Duodenum (tissue), 1 donor: ENCODE data around the genes ABCA4 and PTBP2.

GRCh38 chr1:93625347-93626145 is 56.1 kb downstream of the BCAR3 start:
- PRO-cap: no peak

- PRO-cap: no peak
Measured at GRCh38 chr1:93722266-93723166, 40.9 kb upstream of the BCAR3 start.

DNA sequence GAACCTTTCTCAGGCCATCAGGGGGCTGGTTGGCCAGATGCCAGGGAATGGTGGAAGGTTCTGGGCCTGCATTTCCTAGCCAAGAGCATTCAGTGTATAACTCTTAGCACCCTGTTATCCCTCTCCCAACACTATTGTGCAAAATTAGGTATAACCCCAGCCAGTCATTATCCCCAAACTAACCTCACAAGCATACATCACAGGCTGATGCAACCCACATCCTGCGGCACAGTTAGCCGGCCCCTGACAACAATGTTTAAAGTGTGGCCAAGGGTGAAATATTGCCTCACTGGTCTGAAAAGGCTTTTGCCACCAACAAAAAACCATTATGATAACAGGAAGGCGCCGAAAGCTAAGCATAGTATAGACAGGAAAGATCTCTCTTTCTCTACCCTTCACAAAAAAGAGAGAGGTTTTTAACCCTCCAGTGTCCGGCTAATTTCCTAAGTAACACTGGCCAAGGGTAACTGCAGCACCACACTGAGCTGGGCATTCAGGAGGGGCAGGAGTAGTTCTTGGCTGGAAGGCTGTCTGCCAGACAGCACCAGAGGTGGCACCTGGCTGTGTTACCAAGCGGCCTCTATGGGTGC is 77.4 kb upstream of the BCAR3 start:
- PRO-cap: no peak

DNA sequence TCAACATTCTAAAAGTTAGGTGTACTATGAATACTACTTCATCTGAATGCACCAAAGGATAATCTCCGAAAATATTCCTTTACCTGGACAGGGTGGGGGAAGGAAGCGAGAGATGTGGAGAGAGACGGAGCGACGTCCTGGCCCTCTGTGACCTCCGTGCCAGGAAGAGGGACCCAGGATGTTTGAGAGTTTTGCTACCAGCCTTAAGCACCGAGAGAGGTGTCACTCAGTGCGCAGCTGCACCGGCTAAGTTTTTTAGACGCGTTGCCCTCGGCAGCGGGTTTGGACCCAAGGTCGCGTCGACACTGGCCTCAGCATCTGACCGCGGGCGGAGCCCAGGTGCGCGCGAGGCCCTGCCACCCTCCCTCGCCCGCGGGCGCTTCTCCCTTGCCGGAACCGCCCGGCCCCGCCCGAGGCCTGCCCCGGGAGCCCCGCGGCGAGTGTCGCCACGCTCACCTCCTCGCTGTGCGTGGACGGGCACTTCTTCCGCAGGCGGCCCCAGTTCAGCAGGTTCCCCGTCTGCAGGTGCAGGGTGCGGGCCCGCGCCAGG is 573 bp downstream of the GCLM start:
- PRO-cap: bidirectional peak, plus-strand start at position 249 of the sequence, minus-strand start at position 158 of the sequence; bidirectional peak, plus-strand start at position 338 of the sequence, minus-strand start at position 307 of the sequence

DNA sequence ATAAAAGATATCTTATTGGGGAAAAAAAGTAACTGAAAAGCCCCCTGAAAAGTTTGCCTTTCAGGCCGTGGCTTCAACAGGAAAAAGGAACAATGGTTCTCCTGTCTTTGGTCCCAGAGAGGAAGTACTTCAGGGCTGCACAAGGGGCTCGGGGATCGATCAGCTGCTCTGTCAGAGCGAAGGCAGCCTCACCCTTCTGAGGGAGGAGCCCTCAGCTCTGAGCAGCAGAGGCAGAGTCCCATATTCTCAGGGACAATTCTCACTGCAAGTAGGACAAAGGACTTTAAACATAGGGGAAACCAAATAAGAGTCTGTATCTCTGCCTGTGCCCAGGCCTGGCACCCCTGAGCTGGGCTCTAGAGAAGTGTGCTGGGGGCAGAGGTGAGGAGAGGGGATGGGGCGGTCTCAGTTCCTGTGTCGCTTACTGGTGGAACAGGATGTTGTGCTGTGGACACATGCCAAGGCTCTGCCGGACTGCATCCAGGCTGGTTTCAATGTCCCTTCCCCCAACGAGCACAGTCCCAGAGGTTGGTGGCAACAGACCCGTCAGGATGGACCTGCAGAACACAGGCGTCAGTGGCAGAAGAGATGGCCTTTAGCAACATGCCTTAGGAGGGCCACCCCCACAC is 76.6 kb downstream of the ABCA4 start:
- PRO-cap: no peak

DNA sequence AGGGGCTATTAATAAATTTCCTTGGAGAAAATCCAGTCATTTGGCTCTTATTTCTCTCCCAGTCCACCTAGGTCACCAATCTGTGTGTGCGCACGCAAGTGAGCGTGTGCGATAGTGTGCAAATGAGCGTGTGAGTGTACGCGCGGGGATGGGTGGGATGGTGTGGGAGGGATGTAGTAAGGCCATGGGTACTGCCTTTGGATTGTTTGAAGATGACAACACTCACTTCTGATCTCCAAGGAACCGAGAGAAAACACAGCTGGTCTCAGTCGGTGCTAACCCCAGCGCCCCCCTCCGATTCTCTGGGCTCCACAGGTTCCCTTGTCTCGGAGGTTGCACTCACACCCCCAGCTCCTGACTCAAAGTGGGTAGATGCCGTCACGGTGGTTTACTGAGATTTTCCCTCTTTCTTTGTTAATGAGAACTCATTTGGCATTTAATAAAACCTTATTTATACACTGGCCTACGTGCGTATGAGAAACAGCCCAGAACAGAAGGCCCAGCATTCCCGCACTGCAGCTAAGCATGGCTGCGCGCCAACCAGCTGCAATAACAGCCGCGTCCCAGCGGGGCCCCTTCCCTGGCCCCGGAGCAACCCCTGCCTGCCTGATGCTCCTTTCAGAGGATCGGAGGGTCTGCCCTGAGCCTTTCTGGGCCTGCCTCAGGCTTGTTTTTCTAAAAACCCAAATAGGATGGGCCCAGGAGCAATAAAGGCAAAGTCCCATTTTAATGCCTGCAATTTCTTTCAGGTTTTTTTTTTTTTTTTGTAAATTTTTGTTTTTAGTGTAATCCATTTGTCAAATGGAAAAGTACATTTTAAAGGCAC is 25.7 kb downstream of the ABCA4 start:
- PRO-cap: no peak

DNA sequence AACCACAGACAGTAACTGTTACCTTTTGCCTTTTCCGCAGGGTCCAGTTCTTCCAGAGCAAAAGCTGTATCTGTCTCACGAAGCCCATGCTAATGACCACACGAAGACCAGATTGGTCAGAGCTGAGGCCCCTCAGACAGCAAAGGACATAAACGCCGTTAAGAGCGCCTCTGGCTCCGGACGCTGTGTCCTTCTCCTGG is at the start of gene ABCA4:
Gene ABCA4, minus strand, starts transcription at position 191 of the 200 bp plus-strand sequence.
- PRO-cap: no peak

GRCh38 chr1:94218362-94218833 is 19.0 kb downstream of the ARHGAP29 start:
- PRO-cap: no peak

- PRO-cap: no peak
Measured at GRCh38 chr1:94499338-94499648, 42.3 kb downstream of the F3 start.

DNA sequence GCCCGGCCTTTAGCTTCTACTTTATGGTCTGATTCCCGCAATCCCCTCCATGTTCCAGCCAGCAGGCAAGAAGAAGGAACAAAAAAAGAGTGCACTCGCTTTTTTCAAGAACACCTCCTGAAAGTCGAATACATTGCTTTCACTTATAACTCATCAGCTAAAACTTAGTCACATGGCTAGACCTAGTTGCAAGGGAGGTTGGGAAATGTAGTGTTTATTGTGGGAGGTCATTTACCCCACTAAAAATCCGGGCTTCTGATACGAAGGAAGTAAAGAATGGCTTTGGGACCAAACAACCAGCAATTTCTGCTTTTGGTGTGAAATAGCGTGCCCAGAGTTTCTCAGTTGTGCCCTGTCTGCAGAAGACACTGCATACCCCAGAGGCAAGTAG is 57.5 kb upstream of the F3 start:
- PRO-cap: no peak

- PRO-cap: unidirectional peak, minus-strand start at chr1:94615165; unidirectional peak, minus-strand start at chr1:94615200; unidirectional peak, minus-strand start at chr1:94615223
Measured at GRCh38 chr1:94614856-94615356, 73.3 kb upstream of the F3 start.

DNA sequence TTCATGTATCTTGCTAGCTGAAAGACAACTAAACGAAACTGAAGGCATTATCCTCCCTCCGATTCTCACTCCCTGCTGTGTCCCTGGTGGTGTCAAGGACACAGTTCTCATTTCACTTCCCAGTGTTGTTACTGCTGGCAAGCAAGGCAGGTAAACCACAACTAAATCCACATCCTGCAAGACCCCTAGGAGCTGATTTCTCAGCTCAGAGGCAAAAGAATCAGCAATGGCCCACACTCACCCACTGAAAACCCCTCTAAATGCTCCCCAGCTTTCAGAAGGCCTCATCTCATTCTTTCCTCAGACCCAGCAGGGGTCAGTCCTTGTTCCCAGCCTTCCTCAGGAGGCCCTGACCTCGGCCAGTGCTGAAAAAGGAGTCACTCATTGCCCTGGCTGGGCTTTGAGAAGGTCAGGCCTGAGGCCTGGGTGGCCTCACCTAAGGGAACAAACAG is 117.9 kb upstream of the SLC44A3 start:
- PRO-cap: no peak

DNA sequence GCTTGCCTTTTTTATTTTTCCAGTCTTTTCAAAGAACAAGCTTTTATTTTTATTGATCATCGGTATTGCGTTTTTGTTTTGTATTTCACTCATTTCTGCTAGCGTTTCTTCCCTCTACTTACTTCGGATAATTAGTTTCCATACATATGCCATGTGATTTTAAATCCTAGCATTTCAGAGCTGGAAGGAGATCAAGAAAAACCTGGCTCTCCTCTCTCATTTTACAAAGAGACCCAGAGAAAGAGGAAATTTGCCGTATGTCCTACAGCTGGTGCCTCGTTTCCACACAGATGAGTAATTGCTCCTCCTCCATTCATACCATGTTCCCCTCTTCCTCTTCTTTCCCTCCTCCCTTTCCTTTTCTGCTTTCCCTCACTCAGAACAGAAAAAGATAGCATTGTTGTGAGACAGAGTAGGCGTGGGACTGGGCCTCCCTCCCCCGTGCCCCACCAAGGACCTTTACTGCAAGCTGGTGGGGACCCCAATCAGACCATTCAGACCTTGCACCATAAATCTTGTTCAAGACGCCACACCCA is 13.8 kb upstream of the SLC44A3 start:
- PRO-cap: no peak

- PRO-cap: no peak
Measured at GRCh38 chr1:94854304-94855333, 34.5 kb downstream of the SLC44A3 start.

GRCh38 chr1:94884049-94884586 is 42.8 kb downstream of the CNN3 start:
- PRO-cap: no peak

GRCh38 chr1:95020929-95022226 is 51.4 kb downstream of the ALG14 start:
- PRO-cap: no peak

DNA sequence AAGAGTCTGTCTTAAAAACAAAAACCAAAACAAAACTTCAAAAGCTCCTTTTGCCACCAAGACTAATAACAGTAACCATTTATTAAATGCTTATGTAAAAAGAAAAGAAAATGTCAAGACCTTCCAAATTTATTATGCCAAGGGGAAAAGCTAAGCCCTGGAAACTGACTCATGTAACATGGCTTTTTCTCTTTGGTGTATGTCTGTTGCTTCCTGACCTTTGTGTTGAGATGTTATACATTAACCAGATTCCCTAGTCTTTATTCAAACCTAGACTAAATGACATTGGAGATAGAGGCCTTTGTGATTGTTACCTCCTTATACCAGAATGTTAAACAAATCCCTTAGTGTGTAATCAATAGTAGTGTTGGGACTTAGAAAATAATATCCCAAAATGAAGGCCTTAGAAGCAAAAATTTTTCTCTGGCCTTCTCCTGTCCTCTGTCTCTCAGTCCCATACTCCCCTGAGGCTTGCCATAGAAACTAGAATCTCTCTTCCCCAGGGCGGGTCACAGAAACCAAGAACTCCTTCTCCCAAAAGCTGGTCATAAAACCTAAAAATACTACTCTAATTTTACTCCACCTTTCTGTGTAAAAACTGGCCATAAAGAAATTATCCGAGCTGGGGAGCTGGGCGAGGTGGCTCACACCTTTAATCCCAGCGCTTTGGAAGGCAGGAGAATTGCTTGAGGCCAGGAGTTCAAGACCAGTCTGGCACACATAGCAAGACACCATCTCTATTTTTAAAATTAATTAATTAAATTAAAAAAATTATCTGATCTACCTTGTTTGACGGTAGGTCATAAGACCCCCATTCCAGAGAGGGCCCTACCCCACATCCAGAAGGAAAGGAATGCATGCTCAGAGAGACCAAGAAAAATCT is 3.2 kb downstream of the ALG14 start:
- PRO-cap: no peak

GRCh38 chr1:95084215-95085078 is 11.7 kb upstream of the ALG14 start:
- PRO-cap: no peak

DNA sequence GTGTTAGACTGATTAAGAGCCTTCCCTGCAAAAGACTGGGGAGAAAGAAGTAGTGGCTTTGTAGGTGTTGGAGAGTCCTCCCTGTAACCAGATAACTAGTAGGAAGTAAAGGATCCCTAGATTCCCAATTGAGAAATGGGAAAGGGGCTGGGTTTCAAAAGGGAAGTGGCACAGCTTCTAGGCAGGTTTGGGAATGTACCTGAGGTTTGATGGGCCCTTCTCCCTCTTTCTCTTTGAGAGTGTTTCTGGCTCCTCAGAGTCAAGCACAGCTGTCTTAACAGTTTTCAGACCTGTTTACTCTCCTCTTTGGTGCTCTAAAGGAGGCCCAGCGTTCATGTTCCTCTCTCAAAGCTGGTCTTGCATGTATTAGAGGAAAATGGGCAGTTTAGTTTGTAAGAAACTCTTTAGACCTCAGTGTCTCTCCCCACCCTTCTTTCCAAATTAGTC is 2.3 kb downstream of the TLCD4 start:
- PRO-cap: no peak

DNA sequence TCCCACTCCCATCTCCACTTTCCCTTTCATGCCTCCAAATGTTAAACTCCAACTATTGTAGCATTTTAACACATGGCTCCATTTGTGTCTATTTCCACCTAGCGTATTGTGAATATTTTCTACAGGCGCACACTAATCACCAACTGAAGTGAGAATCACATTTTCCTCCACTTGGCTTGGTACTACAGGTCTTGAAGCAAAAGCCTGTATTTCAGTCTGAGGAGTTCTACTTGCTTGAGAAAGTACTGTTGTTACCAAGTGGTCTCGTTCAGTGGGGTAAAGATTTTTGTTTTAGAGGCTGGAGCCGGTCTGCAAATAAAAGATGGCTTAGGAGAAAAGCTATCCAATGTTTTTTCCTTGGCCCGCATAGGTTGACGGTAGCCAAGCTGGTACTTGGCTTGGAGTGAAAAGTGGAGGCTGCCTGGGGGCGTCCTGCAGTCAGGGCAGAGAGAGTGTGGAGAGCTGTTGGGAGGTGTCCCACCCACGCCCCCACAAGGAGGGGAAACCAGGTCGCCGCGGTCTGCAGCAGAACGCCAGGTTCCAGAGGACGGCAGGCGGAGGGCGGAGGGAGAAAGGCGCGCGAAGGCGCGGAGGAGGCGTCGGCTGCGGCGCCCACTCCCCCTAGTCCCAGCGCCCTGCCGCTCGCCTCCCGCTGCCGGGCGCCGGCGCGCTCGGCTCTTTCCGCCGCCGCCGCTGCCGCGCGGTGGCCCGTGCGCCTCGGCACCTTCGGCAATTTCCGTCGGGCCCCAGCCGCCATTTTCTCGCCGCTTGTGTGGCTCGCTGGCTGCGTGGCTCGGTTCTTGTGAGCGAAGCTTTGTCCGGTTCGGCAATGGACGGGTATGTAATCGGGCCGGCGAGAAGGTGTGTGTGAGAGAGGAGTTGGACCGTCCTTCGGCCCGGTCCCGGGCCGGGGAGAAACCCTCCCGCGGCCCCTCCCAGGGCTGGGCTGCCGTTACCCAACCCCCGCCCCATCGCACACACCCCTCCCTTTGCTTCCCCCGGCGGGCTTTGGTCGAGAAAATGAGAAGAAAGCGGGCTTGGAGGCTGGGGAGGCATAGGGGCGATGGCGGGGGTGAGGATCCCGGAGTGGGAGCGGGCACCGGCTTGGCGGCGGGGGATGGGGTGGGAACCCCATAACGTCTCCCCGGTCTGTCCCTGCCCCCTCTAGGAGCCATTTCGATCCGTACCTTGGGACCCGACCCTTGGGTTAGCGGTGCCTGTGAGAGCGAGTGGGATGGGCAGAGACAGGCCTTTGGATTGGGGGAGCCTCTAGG is at the start of gene PTBP2:
Gene PTBP2, plus strand, starts transcription at position 749 of the 1,274 bp plus-strand sequence.
- PRO-cap: unidirectional peak, plus-strand start at position 536 of the sequence; bidirectional peak, plus-strand start at position 732 of the sequence, minus-strand start at position 650 of the sequence; bidirectional peak, plus-strand start at position 1,011 of the sequence, minus-strand start at position 912 of the sequence